AG09319 (cell line): ENCODE results near the genes FMO2 and PRDX6.

GRCh38 chr1:170538019-170538731 is 6.2 kb downstream of the GORAB start:
- RRBS: no CpG with 5 or more reads among the region's 1 CpG

DNA sequence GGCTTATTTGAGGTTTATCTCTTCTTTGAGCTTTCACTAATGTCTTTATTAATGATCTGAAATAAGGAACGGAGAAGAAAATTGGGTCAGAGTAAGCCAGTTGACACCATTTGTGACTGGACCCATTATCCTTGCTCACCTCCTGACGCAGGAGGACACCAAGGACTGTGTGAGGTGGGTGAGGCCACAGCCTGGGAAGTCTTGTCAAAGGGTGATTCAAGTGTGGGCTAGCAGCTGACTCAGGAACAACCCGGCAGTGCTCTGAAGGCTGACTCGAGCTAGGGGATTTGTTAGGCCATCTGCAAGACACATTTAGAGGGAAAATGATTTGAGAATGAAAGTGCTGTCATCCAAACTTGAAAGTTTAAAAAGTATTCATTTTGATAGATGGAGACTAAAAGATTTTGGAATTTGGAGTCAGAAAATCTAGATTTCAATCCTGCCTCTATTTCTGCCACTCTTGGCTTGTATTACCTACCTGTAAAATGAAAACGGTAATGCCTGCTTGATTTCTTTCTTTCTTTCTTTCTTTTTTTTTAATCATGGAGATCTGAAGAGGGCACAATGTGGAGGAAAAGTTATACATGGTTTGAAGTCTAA is 21.3 kb downstream of the PRRX1 start:
- RRBS: no CpG with 5 or more reads among the region's 5 CpGs

DNA sequence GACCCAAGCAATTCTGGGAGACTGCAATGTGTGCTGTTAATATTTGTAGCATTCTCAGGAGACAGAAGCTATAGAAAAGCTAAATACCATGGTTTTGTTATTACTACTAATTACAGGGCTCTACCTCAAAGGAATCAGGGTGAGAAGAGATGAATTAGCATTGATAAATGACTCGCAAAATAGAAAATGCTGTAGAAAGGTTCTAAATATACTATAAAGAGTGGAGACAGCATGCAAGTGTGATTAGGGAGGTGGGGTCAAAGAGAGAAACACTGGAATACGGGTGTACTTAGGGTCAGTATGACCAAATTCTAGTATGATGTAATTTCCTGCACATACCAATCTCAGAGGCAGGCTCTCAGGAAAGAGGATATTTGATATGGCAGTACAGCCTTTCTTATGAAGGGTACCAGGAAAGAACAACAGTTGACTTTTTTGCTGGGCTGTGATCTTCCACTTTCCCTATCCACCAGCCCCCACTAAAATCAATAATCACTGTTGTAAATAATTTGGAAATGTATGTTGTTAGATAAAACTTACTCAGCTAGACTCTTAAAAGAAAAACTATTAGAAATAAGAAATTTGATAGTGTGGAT is 29.2 kb downstream of the PRRX1 start:
- RRBS: no CpG with 5 or more reads among the region's 2 CpGs

- RRBS: no CpG with 5 or more reads among the region's 3 CpGs
Observed at GRCh38 chr1:170725876-170726137, 61.9 kb downstream of the PRRX1 start.

DNA sequence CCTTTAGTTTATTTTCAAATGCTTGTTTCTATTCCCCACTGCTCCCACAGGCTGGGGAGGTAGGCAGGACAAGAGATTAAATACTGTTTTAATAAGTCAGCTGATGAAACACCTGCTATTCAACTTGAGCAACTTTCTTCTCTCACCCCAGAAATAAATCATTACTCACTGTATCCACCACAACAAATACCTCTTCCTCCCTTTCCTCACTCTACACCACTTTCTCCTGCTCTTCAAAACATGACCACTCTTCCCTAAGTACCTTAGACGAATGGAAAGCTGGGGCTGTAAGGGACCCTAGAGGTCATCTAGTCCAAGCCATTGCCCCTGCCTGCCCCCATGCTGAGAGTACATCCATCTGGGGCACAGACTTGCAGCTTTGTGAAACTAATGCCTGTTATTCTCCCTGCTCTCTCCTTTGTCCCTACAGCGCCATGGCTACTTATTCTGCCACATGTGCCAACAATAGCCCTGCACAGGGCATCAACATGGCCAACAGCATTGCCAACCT is 71.7 kb downstream of the PRRX1 start:
- RRBS: no CpG with 5 or more reads among the region's 2 CpGs

DNA sequence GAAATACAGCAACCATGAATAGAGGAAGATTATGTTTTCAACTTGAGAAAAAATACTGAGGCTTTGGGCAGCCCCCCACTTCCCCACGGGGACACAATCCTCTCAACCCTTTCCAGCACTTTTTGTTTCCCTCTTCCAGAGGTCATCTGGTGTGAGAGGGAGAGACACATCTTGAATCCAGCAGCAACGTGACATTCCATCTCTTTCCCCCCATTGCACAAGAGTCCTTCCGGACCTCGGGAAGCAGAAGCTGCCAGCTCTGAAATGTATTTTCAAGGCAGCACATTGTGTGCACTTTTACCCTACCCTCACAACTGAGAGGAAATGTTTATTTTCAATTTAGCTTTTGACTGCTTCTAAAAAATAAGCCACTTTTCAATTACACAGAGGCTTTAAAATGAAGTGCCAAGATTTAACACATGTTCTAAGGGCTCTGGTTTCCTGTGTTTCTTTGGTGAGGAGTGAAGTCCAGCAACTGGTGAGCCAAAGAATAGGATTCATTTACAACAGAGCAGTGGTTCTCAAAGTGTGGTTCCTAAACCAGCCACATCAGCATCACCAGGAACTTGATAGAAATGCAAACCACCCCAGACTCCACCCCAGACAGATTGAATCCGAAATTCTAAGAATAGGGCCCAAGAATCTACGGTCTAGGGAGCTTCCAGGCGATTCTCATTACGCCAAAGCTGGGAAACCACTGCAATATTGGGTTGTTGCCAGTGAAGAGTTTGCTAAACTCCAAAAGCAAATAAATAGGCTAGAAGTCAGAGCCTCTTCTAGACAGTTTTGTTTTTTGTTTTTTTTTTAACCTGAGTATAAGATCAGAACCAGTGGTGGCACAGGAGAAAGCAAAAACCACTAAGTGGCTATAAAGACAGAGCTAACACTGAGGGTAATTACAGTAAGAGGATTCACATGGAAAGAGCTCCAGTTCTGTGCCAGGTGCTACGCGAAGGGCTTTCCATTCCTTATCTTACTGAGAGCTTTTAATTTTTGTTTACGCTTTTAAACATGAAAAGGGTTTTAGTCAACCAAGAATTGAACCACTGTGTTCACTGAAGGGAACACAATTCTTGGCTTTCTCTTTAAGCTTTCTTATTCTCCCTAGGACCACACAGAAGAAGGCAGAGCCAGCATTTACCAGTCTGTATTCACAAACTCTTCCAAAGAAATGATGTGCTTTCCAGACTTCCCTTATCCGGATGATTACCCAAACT is 42.6 kb upstream of the FMO2 start:
- RRBS: no CpG with 5 or more reads among the region's 12 CpGs

- RRBS: no CpG with 5 or more reads among the region's 6 CpGs
Observed at GRCh38 chr1:171185018-171185605, at the start of gene FMO2. TSS of gene FMO2 (plus strand) at chr1:171185300.

DNA sequence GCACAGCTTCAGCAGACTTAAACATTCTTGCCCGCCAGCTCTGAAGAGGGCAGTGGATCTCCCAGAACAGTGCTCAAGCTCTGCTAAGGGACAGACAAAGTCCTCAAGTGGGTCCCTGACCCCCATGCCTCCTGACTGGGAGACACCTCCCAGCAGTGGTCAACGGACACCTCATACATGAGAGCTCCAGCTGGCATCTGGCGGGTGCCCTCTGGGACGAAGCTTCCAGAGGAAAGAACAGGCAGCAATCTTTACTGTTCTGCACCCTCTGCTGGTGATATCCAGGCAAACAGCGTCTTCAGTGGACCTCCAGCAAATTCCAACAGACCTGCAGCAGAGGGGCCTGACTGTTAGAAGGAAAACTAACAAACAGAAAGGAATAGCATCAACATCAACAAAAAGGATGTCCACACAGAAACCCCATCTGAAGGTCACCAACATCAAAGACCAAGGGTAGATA is 46.1 kb downstream of the FMO4 start:
- RRBS: no CpG with 5 or more reads among the region's 5 CpGs

DNA sequence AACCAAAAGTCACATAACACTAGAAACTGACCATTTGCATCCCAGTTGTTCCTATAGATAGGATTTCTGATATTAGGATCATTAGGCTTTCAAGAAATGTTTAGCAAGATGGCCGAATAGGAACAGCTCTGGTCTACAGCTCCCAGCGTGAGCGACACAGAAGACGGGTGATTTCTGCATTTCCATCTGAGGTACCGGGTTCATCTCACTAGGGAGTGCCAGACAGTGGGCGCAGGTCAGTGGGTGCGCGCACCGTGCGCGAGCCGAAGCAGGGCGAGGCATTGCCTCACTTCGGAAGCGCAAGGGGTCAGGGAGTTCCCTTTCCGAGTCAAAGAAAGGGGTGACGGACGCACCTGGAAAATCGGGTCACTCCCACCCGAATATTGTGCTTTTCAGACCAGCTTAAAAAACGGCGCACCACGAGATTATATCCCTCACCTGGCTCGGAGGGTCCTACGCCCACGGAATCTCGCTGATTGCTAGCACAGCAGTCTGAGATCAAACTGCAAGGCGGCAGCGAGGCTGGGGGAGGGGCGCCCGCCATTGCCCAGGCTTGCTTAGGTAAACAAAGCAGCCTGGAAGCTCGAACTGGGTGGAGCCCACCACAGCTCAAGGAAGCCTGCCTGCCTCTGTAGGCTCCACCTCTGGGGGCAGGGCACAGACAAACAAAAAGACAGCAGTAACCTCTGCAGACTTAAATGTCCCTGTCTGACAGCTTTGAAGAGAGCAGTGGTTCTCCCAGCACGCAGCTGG is 59.7 kb downstream of the FMO4 start:
- RRBS: no CpG with 5 or more reads among the region's 33 CpGs

DNA sequence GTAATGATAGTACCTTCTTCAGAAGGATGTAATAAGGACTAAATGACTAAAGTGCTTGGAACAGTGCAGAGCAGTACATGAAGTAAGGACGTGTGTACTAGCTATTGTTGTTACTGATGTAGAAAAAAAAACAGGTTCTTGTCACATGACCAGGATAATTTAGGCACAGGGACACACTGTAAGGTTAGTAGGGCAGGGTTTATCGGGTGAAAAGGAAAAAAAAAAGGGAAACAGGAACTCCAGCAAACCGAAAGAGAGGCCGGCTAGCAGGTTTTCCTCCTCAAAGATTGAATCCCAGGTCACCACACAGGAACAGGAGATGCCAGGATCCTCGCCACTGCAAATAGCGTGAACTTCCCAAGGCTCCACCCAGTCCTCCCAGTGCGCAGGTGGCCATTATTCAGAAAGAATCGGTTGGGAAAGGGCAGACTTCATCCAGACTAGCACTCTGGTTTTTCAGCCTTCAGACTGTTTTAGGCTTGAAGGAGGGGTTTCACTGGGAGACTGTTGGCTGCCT is 63.8 kb upstream of the PRRC2C start:
- RRBS: no CpG with 5 or more reads among the region's 8 CpGs

DNA sequence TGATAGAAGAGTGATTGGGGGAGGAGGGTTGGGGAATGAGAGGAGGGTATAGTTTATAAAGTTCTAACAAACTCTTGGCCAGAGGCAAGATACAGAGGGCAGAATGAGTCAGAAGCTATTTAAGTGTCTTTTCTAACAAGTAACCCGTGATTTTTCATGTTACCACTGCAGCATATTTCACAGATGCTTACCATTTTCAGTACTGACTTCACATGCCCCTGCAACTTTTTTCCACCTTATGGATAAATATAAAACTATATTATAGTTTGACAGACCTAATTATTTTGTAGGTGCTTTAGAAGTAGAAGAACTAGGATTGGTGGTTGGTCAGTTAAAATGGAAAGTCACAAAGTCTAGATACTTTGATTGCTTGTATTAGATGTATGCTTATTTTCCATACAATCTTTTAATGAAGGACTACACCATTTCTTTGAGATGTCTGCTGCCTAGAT is 26.5 kb upstream of the MYOCOS start:
- RRBS: no CpG with 5 or more reads among the region's 1 CpG

DNA sequence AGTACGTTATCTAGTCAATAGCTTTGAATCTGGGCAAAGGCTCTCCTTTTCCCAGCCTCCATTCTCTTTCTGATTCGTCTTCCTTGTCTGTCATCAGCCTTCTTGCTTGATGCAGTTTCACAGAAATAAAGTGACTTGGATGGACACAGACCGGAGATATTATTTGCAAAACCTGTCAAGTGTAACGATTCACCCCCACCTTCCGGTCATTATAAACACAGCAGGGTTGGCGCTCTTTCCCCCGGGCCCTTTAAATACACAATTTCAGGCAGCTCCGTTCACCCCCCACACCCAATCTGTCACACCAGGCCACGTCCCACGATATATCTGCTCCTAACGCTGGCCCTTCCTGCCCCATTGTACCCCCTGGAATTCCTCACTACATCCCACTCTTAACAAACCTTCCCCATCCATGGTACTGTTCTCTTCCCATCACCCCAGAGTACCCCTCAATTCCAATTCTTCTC is 609 bp downstream of the VAMP4 start:
- RRBS: 0% methylated on average over 2 of the region's 11 CpGs

DNA sequence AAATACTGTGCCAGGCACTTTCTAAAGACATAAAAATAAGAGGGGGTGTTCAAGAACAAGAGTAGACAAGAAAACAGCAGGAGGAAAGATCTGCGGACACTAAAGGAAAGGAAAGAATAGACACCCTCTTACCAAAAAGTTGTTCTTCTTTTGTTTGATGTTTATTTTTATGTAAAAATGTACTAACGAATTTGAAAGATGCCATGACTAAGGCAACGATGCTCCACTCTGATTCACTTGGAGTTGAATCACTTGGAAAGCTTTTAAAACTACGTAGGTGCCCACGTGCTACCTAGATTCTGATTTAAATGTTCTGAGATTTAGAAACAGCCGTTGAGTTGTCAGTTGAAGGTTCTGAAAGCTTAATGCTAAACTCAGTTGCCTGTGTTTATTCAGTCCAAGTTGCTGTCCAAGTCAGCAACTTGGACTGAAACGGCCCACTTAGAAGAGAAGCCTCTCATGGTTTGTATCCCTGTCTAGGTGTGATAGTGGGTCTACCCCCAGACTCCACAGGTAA is 1.2 kb upstream of the VAMP4 start:
- RRBS: no CpG with 5 or more reads among the region's 7 CpGs

DNA sequence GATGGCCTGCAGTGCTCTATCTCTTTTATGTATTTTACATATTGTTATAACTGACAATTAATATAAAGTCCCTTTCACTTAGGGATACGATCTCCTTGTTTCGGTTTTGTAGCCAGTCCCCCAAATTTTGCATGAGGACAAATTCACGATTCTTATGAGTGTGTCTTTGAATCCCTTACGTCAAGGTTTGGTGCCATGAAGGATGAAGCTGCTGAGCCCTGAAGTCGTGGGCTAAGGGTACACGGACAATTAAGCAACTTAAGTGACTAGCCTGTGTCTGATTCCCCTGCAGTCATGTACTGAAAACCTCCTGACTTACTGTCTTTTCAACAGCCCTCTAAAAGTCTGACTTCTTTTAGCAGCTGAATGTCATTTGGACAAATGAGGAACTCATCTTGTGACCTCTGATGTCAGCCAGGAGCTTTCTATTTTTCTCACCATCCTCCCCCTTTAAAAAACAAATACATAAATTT is 27.2 kb upstream of the C1orf105 start:
- RRBS: no CpG with 5 or more reads among the region's 6 CpGs

- RRBS: no CpG with 5 or more reads among the region's 3 CpGs
Observed at GRCh38 chr1:172452556-172452981, 8.7 kb upstream of the PIGC start.

GRCh38 chr1:172531999-172532717 is 792 bp upstream of the SUCO start:
- RRBS: no CpG with 5 or more reads among the region's 26 CpGs

GRCh38 chr1:172819087-172819640 is 160.3 kb downstream of the FASLG start:
- RRBS: no CpG with 5 or more reads among the region's 5 CpGs

GRCh38 chr1:172850856-172851580 is 192.1 kb downstream of the FASLG start:
- RRBS: no CpG with 5 or more reads among the region's 9 CpGs

- RRBS: no CpG with 5 or more reads among the region's 5 CpGs
Observed at GRCh38 chr1:173418321-173418709, 58.8 kb upstream of the PRDX6 start.

GRCh38 chr1:173477224-173477430 is at the start of gene PRDX6:
TSS of gene PRDX6 (plus strand) at chr1:173477335.
- RRBS: 1% methylated on average over 6 of the region's 26 CpGs